HL-60 (cell line): ENCODE measurements around the genes SSX1, GATA1 and PQBP1.

DNA sequence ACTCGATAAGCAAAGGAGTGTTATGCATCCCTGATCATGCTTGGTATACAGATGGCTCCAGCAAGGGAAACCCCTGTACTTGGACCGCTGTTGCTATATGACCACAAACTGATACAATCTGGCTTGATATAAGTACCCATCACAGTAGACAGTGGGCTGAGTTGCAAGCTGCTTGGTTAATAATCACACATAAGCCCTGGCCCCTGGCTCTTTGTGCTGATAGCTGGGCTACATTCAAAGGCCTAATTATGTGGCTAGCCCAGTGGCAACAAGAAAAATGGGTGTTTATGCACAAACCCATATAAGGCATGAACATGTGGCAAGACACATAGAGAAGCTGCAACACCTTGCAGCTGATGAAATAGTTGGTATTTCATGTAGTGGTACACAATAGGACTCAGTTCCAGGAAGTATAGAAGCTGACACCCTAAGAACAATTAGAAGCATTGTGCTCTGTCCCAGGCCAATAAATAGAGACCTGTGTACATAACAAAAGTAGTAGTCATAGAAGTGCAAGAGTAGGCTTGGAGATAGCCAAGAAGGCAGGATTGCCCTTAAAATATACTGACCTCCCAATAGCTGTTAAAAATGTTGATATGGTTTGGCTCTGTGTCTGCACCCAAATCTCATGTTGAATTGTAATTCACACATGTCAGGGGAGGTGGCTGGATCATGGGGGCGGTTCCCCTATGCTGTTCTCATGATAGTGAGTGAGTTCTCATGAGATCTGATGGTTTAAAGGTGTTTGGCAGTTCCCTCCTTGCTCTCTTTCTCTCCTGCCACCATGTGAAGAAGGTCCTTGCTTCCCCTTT is 14.7 kb upstream of the ZNF630 start:
- RRBS: no CpG with 5 or more reads among the region's 3 CpGs

GRCh38 chrX:48254922-48255516 is at the start of gene SSX1:
Gene SSX1 (plus strand): TSS chrX:48255392.
- RRBS: no CpG with 5 or more reads among the region's 11 CpGs

GRCh38 chrX:48482146-48482940 is 6.3 kb downstream of the FTSJ1 start:
- RRBS: no CpG with 5 or more reads among the region's 15 CpGs

DNA sequence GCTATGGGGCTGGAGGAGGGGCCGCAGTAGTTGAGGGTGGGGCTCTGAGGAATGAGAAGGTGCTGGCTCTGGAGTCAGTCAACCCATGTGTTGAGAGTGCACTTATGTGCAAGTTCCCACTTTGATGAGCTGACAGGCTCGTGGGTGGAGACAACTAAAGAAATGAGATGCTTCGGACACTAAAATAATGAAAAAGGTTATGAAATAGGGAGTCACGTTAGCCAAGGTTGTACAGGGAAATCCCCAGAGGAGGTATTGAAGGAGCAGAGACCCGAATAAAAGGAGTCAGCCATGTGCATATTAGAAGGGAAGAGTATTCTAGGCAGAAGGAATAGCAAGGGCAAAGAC is 648 bp downstream of the TBC1D25 start:
- RRBS: no CpG with 5 or more reads among the region's 5 CpGs

- RRBS: 3% methylated on average over 26 of the region's 47 CpGs
Observed at GRCh38 chrX:48676516-48677505, 6.8 kb upstream of the WAS start.

DNA sequence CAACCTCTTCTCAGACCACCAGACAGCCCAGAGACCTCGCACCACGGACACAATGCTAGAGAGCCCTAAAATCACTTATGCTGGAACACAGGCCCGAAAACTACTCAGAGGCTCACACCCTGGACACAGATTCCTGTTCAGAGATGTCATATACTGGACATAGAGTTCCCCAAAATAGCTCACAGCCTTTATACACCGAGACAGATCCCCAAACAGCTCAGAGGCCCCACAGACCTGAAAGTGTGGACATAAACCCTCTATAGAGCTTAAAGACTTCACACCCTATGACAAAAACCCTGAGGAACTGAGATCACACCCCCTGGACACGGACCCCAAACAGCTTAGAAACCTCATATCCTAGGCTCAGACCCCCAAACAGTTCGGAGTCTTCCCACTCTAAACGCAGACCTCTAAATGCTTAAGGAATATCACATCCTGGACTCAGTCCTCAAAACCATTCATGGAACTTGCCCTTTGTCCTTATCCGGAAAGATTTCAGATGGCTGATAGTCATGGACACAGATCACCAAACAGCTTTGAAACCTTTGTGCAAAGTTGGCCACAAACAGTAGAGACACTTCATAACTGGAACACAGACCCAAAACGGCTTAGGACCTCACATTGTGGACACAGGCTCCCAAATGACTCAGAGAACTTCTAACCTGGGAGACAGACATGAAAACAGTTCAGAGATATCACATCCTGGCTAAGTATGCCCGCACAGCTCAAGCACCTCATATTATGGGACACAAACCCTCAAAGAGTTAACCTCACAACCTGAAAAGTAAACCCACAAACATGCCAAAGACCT is 15.3 kb downstream of the SUV39H1 start:
- RRBS: no CpG with 5 or more reads among the region's 10 CpGs

DNA sequence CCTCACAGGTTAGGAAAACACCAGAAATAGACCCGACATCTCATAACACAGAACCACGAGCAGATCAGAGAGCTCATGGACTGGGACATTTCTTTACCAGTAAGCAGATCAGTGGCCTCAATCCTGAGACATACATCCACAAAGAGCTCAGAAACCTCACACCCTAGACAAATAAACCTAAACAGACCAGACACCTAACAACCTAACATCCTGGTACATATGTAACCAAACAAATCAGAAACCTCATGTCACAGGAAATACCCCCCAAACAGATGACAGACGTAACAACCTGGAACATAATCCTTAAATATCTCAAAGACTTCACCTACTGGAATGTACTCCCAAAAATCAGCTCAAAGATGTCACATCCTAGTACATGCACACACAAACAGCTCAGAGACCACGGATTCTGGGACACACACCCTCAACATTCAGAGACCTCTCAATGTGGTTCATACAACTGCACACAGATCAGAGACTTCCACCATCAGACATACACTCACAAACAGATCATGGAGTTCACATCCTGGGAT is 24.4 kb downstream of the SUV39H1 start:
- RRBS: no CpG with 5 or more reads among the region's 4 CpGs

GRCh38 chrX:48785616-48786957 is at the start of gene GATA1:
Gene GATA1 (plus strand): TSS chrX:48786590.
- RRBS: no CpG with 5 or more reads among the region's 26 CpGs

DNA sequence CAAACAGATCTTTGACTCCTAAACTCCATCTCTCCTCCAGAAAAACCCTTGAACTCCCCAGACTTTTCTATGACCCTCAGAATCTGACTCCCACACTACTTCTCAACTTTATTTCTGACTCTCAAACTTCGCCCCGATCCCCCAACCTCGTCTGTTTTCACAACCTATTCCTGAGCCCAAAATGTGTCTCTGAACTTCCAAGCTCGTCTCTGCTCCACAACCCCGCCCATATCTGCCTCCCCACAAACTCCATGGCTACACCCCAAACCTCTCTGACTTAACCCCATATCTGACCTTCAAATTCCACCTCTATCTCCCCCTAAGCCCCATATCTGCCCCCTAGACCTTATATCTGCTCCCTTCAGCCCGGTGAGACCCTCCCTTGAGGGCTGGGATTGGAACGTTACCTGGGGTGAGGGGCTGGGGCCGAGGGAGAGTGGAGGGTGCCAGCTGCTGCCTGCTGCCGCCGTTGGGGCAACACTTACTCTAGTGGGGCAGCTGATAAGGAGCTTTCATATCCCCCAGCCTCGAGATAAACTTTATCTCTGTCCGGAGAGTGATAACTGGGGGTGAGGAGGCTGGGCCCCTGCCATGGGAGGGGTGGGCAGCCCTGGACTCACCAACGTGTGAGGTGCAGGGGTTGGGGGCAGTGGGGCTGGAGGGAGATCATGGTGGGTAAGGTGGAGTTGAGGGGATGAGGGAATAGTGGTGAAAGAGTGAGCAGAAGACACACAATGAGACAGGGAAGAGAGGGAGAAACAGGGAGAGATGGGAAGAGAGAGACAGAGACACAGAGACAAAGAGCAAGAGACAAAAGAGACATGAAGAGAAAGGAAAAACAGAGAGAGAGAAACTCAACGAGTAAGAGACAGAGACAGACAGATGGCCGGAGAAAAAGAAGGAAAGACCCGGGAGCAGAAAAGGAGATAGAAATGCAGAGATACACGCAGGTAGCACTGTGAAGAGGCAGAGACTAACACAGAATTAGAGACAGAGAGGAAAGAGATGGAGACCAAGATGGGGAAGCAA is 1.4 kb downstream of the GATA1 start:
- RRBS: no CpG with 5 or more reads among the region's 17 CpGs

- RRBS: no CpG with 5 or more reads among the region's 15 CpGs
Observed at GRCh38 chrX:48800539-48801167, 1.2 kb upstream of the HDAC6 start.

DNA sequence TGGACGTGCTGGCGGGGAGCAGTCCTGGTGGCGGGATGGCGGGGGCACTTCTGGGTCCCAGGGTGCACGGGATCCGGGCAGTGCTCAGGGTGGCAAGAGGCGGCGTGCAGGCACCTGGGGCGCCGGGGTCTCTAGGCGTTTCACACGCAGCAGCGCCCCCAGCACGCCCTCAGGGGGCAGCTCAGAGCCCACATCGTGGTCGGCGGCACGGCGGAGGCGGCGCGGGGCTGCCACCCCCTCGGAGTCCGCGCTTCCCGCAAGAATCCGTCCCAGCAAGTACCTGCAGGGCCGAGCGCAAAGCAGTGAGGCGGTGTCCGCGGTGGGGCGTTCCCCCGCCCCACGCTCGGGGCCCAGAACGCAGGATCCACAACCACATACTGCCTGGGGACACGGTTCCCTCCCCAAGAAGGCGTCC is 4.2 kb downstream of the PCSK1N start:
- RRBS: 66% methylated on average over 8 of the region's 39 CpGs

GRCh38 chrX:48891241-48892191 is 6.1 kb downstream of the TIMM17B start:
- RRBS: 3% methylated on average over 37 of the region's 79 CpGs

DNA sequence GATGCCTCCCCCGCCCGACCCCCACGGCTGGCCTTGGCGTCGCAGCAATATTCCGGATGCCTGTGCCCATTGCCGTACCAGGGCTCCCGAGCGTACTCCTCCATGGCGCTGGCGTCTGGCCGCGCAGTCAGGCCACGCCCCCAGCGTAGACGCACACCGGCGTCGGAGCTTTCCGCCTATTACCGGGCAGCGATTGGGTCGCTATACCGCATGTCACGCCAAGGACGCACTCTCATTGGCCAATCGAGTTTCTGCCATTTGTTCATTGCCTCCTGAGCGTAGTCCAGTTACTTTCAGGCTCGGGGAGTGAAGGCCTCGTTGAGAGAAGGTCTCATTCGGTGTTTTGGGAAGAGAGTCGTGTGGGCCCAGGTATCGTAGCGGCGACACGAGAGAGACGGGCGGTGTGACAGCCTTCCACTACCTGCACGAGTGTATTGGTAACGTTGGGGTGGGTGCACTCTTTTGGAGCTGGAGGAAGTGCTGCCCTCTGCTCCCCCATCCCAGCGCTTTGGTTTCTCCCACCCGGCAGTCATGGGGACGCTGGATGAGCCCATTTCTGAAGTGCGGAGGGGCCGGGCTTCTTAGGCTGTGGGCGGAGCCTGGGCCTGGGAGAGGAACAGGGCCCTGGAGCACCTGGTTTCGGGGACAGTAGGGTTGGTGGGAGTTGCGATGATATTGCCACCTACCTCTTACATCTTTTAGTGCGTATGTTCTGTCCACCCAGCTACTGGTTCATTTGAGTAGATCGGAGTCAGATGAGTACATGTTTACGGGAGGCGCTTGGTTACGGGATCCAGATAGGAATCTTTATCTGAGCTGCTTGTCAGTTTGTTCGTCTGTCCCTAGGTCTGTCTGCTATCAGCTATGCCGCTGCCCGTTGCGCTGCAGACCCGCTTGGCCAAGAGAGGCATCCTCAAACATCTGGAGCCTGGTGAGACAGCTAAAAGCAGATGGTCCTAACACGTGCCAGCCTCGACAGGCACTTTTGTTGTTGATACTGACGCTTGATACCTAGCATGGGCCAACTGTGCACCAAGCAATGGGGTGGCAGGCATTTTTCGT is at the start of gene PQBP1:
Gene PQBP1, plus strand, starts transcription at position 285 of the 1,062 bp plus-strand sequence.
- RRBS: 4% methylated on average over 9 of the region's 62 CpGs

DNA sequence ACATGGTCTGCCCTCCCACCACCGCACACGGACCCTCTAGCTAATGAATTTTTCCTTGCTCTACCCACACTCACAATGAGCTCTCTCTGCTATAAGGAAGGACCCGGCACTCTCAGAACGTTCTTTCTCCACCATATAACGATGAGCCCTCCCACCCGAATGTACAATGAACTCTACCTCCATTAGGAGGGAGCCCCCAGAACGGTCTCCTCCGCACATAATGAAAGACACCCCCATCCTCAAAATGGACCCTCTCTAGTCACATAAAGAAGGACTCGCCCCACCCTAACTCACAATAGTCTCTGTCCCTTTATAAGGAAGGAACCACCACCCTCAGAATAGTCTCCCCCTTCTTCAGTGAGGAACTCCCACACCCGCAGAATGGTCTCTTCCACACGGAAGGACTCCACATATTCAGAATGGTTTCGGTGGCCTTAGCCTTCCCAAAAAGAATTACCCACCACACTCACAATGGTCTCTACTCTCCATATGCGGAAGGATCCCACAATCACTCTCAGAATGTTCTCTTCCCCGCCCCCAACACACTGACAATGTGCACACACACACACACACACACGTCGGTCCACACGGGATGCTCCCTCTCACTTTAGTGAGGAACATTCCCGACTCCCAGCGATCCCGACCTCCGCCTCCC is 456 bp downstream of the SLC35A2 start:
- RRBS: no CpG with 5 or more reads among the region's 21 CpGs

GRCh38 chrX:48913771-48914445 is 2.5 kb upstream of the SLC35A2 start:
- RRBS: no CpG with 5 or more reads among the region's 5 CpGs

GRCh38 chrX:48939155-48939770 is 18.1 kb downstream of the OTUD5 start:
- RRBS: no CpG with 5 or more reads among the region's 1 CpG

- RRBS: no CpG with 5 or more reads among the region's 36 CpGs
Observed at GRCh38 chrX:48958283-48958827, 948 bp upstream of the OTUD5 start.

- RRBS: no CpG with 5 or more reads among the region's 15 CpGs
Observed at GRCh38 chrX:48983142-48983606, 11.5 kb upstream of the KCND1 start.

DNA sequence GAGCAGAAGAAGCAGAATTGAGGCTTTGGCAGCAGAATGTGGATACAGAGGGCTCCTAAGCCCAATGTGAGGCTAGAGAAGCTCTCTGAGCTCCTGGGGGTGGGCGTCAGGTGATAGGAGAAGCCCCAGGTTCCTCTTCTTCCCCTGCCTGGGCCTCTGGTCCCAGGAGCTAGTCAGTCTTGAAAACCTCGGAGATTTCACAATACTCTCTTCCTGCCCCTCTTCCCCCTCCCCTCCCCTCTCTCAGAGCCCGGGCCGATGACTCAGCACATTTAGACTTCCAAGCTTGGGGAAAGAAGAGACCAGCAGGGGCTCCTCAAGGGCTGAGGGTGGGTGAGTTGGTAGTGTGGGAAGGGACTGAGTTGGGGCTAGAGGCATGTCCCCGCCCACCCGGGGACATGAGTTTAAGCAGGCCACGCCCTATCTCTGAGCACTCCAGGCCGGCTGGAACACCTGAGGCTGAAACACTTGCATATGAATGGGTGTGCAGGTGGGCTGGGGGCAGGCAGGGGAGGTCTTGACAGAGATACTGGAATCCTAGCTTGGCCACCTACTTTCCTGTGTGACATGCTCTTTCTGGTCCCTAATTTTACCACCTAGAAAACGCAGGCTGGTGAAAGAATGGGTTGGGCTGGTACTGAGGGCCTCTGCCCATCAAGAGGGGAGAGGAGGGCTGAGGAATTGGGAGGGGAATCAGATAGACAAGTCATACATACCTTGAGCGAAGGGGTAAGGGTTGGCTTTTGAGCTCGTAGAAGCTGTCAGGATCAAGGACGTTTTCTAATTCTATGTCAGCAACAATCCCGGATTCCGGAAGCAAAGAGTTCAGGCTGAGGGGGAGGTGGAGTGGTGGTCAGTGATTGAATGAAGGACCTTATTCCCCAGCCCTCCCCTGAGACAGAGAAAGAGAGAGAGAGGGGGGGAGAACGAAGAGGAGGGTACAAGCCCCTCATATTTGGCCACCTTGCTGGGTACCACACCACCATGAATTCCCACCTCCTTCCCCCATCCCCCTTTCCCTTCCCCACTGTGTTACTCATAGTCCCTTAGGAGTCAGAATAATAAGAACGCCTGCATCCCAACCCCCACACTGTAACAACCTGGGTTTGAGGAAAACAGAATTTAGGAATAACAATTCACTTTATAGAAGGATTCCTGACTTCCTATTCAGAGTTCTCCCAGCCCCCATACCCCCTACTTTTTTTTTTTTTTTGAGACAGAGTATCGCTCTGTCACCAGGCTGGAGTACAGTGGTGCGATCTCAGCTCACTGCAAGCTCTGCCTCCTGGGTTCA is 3.0 kb downstream of the TFE3 start:
- RRBS: no CpG with 5 or more reads among the region's 18 CpGs

DNA sequence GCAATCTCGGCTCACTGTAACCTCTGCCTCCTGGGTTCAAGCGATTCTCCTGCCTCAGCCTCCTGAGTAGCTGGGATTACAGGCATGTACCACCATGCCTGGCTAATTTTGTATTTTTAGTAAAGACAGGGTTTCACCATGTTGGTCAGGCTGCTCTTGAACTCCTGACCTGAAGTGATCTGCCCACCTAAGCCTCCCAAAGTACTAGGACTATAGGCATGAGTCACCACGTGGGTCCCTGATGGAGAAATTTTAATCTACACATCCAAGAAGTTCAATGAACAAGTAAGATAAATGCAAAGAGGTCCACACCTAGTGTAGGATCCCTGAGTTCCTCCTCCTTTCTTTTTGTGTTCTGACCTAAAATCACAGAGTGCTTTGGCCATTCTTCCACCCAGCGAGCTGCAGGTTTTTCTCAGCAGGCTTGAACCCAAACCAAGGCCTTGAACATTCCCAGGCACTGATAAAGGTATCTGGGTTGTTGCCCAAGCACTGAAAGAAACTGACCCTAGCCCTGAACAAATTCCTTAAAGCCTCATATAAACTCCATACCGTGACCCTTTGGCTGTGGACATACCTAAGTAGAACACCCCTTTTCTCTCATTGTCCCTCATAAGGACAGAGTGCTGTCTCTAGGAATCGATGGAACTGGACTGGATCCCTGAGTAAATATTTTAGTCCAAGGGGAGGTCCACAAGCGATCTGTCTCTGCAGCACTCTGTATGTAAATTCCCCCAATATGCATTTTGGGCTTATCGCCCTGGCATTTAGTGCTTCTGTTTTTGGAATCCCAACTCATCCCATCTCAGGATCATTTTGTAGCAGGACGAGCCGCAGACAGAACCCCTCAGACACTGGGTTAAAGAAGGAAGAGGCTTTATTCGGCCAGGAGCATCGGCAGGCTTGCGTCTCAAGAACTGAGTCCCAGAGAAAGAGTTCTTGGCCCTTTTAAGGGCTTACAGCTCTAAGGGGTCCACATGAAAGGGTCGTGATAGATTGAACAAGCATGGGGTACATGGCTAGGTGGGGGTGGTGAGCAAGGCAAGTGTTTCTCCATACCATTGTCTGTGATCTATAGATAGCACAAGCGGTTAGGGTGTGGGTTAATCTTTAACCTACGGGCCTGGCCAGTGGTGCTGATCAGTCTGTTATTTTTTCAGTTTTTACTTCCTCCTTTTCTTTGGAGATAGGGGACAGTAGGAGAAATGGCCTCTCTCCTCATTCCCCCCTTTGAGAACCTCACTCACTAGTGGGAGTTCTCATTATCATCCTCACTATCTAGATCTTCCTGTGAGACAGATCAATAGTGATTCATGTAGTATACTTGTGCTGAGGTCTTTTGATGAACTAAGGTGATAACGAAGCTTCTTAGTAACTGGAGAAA is 15.7 kb upstream of the GPKOW start:
- RRBS: no CpG with 5 or more reads among the region's 17 CpGs